B cell (primary cell): ENCODE data around the gene CYP26C1.

DNA sequence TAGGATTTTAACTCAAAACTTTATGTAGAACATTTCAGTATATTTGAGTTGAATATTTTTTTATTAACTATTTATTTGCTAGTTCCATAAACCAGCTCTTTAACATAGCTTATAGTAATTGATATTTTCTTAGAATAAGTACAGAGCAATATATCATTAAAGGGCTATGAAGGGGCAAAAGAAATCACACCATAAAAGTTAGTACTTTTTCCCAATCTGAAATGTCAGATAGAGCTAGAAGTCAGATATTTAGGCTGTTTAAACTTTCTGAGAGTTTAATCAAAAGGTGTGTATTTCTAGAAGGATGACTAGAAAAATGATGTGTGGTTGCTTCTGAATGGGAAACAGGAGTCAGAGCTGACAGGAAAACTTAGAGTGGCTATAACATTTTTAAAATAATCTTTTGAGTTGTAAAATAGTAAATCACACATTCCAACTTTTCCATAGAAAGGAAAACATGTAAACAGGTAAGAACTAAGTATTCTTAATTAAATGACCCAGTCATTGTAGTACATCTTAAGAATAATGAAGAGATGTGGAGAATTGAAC, 106.9 kb downstream of the BTAF1 start:
- PRO-cap: no peak
- CAGE, long polyA plus RNA: no peak

GRCh38 chr10:92122724-92123511, 168.0 kb downstream of the CPEB3 start:
- PRO-cap: no peak
- CAGE, long polyA plus RNA: no peak

GRCh38 chr10:92290039-92290813, 652 bp downstream of the CPEB3 start:
- PRO-cap: bidirectional peak, plus-strand start at chr10:92290701, minus-strand start at chr10:92290596
- CAGE, long polyA plus RNA: no peak

GRCh38 chr10:92580521-92580831, 6.6 kb upstream of the IDE start:
- PRO-cap: no peak
- CAGE, long polyA plus RNA: no peak

- PRO-cap: bidirectional peak, plus-strand start at chr10:92742488, minus-strand start at chr10:92742317; unidirectional peak, plus-strand start at chr10:92742488
- CAGE, long polyA plus RNA: no peak
Measured at GRCh38 chr10:92742044-92743005, 52.6 kb downstream of the HHEX start.

- PRO-cap: no peak
- CAGE, long polyA plus RNA: no peak
Measured at GRCh38 chr10:92818088-92818375, 30.3 kb upstream of the EXOC6 start.

DNA sequence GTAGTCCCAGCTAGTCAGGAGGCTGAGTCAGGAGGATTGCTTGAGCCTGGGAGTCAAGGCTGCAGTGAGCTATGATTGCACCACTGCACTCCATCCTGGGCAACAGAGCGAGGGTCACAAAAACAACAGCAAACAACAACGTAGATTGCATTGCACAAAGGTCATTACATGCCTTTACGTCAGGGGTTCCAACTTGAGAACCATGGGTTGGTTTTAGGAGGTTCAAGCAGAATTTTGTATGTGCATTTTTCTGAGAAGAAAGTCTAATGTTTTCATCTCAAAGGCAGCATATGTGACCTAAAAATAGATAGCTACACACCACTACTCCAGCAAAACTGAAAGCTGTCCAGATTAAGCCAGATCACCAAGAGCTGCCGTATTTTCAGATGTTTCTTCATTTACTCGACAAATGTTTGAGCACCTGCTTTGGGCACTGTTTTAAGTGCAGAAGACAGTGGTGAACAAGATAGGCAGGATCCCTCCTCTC, 28.3 kb upstream of the CYP26C1 start:
- PRO-cap: no peak
- CAGE, long polyA plus RNA: no peak

- PRO-cap: no peak
- CAGE, long polyA plus RNA: no peak
Measured at GRCh38 chr10:93060727-93060926, at the start of gene CYP26C1. Gene CYP26C1 (plus strand): TSS chr10:93060798.

DNA sequence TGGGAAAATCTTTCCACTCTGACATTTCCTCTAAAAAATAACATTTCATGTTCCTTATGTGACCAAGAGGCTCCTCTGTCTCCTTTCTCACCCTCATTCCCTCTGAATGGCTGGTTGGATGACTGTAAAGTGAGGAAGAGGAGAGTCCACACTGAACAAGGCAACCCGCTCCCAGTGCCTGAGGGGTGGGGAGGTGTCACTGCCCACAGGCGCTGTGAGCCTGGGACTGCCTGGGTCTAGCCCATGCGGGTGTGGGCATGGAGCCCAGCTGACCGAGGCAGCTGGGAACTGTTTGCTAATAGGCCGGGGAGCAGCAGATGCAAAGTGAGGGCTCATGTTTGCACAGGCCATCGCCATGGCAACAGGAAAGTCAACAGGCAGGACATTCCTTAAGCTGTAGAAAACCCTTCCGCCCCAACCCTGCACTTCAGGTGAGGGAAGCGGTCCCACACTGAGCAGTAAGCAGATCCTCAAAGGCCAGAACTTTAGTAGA, 36.6 kb downstream of the MYOF start:
- PRO-cap: unidirectional peak, plus-strand start at position 425 of the sequence
- CAGE, long polyA plus RNA: no peak

DNA sequence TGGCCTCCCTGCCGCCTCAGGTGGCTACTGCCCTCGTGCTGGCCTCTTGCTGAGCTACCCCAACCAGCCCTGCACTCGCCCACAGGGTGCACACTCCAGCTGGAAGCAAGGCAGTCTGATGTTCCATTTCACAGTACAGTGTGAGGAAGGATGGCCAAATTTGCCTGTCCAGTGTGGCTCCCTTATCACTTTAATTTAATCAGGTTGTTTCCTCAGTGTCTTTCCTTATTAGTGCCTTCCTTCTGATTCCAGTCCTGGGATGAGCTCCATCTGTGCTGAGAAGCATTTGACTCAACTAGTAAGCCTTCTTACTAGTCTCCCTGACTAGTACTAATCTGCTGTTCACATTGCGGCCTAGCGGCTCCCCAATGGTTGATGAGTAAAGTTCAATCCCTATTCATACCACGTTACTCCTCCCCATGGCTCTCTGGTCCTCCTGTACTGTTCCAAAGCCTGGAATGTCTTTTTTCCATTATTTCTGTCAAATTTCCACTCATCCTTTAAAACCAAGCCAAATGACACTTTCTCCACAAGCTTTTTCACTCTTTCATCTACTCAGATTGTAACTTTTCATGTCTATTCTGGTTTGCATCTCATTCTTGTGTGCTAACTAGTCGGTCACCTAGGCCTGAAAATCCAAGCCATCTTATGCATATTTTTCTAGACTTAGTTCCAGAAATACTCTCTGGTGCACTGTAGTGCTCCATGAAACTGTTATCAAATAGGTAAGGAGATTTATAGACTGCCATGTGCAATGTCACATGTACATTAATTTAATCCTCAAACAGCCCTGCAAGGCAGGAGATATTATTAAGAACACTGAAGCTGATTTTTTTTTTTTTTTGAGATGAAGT, 8.0 kb downstream of the MYOF start:
- PRO-cap: no peak
- CAGE, long polyA plus RNA: no peak

- PRO-cap: no peak
- CAGE, long polyA plus RNA: no peak
Measured at GRCh38 chr10:93600446-93600841, 591 bp downstream of the RBP4 start.

DNA sequence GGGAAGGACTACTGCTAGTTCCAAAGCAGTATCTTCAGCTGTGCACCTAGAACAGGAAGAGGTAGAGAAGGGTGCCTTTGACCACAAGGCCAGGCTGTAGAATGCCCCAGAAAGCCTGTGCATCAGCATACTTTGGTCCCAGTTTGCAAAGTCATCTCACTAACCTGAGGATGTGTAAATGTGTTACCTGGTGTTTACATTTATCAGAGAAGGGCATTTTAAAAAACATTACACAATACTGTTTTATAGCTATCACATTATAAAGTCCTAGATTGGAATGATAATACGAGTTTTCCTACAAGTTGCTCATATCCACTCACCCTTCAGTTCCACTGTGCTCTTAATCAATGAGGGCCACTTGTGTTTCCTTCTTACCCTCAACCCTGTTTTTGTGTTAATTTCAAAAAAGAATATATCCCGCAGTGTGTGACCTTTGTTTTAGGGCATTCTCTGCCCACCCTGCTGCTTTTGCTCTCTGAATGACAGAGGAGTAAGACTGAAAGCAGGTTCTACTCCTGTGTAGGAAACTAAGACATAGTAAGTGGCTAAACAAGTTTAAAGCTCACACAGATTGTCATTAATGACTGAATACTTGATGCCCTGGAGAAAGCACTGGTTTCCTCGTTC, 3.5 kb downstream of the SLC35G1 start:
- PRO-cap: no peak
- CAGE, long polyA plus RNA: no peak

GRCh38 chr10:93947051-93947610, 46.6 kb upstream of the PLCE1 start:
- PRO-cap: no peak
- CAGE, long polyA plus RNA: no peak

GRCh38 chr10:93991698-93992336, 1.9 kb upstream of the PLCE1 start:
- PRO-cap: no peak
- CAGE, long polyA plus RNA: no peak

- PRO-cap: no peak
- CAGE, long polyA plus RNA: no peak
Measured at GRCh38 chr10:94004895-94005384, 11.2 kb downstream of the PLCE1 start.

DNA sequence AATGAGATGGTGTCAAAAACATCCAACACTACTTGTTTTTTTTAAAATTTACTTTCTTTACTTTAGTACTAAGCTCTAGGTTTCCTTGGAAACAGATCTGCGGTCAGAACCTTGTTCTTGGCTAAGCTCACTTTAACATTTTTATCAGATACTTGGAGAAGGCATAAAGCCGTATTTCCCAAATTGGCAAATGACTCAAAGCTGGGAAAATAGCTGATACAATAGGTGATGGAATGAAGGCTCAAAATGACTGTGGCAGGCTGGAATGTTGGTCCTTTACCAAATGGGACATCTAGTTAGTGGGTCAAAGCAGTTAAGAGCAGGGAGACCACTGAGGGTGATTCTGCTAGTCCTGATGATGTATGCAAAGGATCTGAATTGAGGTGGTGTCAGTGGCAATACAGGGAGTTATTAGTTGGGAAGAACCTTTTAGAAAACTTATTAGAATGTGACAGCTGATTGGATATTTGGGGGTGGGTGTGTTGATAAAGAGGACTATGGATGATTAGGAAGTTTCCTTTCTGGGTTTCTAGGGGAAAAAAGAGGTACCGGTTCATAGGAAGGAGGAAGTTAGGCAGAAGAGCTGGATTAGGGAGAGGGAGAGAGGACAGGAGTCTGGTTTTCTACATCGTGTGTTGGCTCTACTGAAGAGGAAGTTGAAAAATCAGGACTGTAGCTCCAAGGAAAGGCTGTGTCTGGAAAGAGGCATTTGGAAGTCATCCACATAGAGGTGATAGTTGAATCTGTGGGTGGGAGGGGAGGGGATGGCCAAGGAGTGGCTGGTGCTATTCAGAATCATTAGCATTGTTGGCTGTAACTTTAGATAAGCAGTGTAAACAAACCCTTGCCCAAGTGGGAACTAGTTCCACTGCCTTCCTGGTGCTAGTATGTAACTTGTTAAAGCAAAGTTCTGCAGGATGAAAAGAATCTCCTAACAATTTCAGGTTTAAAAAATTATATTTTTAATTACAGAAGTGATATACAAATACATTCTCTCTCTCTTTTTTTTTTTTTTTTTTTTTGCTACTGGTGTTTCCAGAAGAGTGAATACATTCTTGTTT, 13.2 kb downstream of the PLCE1 start:
- PRO-cap: no peak
- CAGE, long polyA plus RNA: no peak

DNA sequence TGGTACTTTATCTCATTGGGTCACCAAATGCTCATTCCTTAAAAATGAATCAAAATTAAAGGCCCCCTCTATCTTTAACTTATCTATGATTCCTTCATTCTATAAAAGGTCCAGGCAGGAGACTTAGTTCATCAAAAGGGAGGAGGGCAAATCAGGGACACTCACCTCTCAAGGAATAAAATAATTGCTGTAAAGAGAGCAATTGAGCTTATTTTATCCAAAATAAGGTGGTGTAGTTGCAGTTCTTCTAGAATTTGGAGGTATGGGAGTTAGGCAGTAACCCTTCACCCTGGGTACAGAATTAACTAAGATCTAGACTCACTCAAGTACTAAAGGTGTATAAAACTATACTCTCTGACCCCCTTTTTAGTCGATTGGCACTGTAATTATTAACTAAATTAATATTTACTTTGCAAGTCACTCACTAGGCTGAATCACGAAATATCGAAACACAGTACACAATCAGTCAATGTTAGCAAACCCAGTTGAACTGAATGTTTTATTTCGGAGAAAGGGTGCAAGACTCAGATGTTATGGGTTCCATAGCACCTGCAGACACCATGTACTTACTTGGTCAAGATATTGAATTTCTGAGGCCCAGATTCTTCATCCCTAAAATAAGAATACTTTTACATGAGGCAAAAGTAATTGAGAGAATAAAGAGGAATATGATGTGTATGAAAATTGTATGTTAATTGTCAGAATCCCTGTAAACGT, 14.7 kb upstream of the CYP2C19 start:
- PRO-cap: no peak
- CAGE, long polyA plus RNA: no peak

- PRO-cap: no peak
- CAGE, long polyA plus RNA: no peak
Measured at GRCh38 chr10:95063110-95063503, 6.2 kb downstream of the CYP2C8 start.

DNA sequence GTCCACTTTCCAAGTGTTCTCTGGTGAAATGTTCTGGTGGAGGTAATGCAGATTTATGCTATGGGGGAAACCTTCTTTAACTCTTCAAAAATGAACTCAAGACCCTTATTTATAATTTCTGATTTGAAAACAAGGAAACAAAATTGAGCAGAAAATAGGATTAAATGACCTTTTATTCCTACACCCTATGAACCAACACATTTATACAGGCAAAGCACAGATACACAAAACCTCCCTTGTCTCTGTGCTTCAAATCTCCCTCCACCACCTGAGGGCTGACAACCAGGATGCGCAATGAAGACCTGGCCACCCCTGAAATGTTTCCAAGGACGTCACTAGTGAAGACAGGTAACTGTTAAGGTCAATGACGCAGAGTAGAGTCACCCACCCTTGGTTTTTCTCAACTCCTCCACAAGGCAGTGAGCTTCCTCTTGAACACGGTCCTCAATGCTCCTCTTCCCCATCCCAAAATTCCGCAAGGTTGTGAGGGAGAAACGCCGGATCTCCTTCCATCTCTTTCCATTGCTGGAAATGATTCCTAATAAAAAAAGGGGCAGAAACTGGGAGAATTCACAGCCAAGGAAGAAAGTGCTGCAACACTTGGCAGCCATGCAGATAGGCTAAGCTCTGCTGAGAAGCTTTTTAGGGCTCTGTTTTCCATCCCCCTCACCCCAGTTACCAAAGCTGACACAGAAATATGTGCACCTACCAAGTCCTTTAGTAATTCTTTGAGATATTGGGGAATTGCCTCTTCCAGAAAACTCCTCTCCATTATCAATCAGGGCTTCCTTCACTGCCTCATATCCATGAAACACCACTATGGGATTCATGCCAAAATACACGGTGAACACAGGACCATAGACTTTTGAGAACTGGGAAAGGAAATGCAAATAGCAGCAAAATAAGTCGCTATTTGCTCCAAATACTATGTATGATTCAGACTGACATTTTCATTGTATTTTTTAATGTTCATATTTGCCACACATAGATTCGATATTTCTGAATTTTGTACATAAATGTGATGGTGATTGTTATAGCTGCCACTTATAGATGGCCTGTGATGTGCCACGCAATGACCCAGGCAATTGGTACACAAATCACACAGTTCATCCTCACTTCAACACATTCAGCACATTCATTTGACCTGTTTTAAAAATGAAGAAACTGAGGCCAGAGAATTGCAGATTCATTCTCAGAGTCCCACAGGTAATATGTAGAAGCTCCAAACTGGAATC, 2.1 kb downstream of the CYP2C8 start:
- PRO-cap: no peak
- CAGE, long polyA plus RNA: no peak

- PRO-cap: no peak
- CAGE, long polyA plus RNA: no peak
Measured at GRCh38 chr10:95273372-95273996, 17.3 kb downstream of the PDLIM1 start.